Endothelial cell (in vitro differentiated cells): ENCODE measurements around a stretch of chr16.

DNA sequence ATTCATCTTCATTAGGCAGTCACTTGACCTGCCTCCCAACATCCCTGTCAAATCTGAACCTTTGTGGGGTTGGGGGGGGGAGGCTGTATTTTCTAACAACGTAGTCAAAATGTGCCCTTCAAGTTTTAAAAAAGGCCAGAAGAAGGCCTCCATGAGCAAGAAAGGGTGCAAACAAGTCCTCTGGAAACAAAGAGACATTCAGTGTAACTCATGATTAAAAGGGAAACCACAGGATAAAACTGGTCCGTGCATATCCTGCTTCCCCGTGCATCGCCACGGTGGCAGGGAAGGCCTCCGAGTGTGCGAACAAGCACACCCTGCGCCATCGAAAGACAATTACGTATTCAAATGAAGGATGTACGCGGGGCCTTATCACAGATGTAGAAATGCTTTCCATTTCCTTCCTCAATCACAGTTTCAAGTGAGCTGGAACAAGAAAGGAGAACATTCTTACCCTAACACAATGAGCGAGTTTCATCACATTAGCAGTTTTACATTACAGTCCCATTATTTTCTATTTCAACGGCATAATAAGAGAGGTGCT is 48.4 kb downstream of the TOX3 start:
- PRO-cap = bidirectional peak, plus-strand start at position 482 of the sequence, minus-strand start at position 280 of the sequence

DNA sequence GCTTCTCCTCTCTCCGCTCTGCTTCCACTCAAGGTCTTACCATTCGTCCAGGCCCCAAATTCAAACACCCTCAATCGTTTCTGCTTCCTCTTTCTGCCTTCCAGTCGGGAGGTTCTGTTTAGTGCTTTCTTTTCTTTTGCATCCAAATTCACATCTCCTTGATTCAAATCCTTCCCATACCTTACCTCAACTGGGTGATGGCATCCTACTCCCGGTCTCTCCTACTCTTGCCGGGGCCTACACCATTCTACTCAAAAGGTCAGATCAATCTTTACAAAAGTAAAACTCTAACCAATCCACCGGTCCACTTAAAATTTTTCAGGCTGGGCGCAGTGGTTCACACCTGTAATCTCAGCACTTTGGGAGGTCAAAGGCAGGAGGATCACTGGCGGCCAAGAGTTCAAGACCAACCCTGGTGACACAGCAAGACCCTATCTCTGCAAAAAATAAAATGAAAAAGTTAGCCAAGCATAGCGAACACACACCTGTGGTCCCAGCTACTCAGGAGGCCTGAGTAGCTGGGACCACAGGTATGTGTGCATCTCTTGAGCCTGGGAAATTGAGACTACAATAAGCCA is 7.1 kb downstream of the TOX3 start:
- PRO-cap = no peak

GRCh38 chr16:52573536-52574240 is 26.7 kb upstream of the TOX3 start:
- PRO-cap = no peak

DNA sequence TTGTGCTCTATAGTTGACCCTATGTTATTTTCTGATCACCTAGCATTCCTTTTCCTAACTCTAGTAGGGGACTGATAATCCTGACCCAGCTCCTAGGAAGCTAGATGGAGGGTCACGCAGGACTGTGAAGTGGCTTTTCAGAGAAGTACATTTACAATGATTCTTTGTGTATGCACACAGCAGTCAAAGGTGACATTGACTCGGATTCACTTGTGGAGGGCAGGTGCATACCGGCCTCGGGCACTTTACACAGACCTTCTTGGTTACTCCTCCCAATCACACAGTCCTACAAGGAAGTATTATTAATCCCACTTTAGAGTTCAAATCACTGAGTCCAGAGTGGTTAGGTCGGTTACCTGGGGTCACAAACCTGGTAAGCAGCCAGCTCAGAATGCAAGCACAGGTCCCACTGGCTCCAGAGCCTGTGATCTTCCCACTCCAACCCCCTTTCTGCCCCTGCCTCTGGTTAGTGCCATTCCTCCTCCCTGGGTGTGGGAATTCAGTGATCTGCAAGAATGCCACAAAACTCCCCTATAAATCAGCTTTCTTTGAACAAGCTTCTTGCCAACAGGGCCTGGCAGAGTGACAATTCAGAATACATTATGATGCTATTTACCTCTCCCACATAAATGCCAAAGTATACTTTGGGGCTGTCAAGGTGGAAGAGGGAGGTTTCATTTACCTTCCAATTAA is 7.1 kb downstream of the CHD9NB start:
- PRO-cap = no peak

DNA sequence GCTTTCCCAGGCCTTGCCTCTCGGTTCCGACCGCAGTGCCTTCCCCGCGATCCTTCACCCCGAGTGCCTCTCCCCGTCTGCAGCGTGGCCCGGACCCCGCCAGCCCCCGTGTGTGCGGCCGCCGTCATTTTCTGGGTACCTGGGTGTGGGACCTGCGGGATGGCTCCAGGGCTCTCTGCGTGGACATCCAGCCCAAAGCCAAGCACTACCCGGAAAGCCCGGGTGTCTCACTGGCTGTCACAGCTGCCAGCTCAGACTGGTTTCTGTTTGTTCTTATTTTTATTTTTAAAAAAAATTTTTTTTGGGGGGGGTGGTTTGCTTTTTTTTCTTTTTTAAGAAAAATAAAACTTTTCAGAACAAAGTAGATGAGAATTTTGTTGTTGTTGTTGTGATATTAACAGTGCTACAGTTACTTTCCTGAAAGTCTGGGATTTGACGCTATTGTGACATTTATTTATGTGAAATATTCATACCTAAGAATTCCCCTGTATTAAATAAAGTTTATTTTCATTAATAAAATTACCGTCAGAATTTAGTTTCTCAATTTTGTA is 77.1 kb downstream of the CHD9 start:
- PRO-cap = no peak

DNA sequence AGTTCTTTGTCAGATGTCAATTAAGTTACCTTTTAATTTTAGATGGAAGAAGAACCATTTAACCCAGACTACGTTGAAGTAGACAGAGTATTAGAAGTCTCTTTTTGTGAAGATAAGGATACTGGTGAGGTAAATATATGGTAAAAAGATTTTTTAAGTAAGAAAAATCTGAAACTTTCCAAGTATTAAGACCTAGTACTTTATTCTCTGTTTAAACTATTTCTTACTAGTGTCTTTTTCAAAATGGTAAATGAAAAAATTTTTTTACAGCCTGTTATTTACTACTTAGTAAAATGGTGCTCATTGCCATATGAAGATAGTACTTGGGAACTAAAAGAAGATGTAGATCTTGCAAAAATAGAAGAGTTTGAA is 176.6 kb downstream of the CHD9 start:
- PRO-cap = no peak

DNA sequence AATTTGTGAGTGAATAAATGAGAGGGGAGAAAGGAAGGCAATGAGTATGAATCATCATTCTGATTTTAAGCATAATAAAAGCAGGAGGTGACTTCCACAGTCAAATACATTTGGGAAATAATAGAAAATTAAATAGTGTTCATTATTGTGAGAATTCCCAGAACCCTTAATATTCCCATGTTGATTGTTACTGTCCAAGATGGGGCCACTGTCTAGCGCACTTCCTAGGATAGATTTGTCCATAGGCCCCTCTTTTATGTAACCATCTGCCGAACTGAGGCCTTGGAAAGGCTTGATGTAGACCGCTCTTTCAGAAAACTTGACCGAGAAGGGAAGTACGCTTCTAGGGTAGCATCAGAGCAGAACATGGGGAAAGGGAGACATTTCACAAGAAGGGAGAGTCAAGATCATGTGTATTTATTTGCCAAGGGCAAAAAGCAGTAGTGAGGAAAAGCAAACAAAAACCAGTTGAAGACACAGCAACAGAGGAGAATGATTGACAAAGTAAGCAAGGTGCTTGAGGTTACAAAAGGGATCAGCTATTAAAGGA is 288.7 kb downstream of the IRX3 start:
- PRO-cap = no peak

- PRO-cap = no peak
These were observed 111.2 kb downstream of the IRX3 start for GRCh38 chr16:54175154-54175942.

DNA sequence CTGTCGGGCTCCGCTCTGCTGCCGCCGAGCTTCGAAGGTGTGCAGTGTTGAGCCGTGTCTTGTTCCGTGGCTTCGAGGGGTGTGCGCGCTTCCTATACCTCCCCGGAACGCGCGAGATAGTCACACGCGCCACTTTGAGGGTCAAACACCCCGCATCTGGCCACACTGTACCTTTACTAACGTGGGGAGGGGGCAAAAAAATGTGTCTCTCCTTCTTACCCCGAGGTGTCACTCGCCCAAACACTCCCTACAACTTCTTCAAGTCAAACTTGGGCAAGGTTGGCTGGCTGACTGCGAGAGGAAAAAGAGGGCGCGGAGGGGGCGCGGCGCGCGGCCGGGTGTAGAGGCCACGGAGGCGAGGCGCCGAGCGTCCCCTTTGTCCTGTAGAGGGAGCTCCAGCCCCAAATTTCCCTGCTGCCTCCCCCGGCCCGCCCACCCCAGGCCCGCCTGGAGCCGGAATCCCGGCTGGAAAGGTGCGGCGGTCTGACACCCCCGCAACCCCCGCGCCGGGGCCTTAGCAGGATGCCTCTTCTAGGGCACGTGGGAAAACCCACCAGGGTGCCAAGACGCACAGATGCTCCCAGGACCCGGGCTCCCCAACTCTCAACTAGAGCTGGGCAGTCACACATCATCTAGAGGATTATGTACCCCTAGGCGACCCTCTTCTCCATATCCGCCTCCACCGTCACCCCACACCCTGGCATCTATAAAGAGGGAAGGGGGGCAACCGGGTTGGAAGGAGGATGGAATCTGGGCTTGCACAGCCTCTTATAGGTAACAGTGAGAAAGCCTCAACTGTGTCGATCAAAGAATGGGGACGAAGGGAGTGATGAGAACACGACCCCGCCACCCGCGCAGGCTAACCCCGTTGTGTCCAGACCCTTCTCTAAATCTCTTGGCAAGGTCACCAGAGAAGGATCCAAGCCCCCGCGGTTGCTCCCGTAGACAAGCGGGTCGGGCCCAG is 4.2 kb downstream of the IRX3 start:
- PRO-cap = no peak

GRCh38 chr16:54283028-54283636 is 3.5 kb downstream of the IRX3 start:
- PRO-cap = no peak

GRCh38 chr16:54287384-54288256 is 1.0 kb upstream of the IRX3 start:
- PRO-cap = bidirectional peak, plus-strand start at chr16:54287989, minus-strand start at chr16:54287868; unidirectional peak, minus-strand start at chr16:54288070

DNA sequence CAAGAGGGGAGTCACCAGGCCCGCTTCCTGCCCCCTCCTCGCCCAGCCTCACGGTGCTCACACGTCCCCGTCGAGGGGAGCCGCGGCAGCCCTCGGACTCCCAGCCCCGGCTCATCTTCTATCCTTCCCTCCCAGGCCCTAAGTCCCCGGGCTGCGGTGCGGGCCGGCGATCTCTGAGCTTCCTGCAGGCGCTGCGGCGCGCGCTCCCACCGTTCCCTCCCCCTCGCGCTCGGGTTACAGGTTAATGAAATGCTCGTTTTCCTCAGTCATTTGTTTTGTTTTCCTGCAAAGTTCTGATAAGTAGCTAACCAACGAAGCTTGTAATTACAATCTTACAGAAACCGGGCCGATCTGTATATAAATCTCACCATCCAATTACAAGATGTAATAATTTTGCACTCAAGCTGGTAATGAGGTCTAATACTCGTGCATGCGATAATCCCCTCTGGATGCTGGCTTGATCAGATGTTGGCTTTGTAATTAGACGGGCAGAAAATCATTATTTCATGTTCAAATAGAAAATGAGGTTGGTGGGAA is 3.0 kb upstream of the IRX3 start:
- PRO-cap = no peak

- PRO-cap = no peak
These were observed 84.1 kb upstream of the IRX3 start for GRCh38 chr16:54370682-54371079.

- PRO-cap = no peak
These were observed 115.8 kb upstream of the IRX3 start for GRCh38 chr16:54402472-54402671.

GRCh38 chr16:54927738-54927915 is 3.0 kb upstream of the IRX5 start:
- PRO-cap = no peak

- PRO-cap = no peak
These were observed 1.8 kb downstream of the IRX5 start for GRCh38 chr16:54932237-54933022.

DNA sequence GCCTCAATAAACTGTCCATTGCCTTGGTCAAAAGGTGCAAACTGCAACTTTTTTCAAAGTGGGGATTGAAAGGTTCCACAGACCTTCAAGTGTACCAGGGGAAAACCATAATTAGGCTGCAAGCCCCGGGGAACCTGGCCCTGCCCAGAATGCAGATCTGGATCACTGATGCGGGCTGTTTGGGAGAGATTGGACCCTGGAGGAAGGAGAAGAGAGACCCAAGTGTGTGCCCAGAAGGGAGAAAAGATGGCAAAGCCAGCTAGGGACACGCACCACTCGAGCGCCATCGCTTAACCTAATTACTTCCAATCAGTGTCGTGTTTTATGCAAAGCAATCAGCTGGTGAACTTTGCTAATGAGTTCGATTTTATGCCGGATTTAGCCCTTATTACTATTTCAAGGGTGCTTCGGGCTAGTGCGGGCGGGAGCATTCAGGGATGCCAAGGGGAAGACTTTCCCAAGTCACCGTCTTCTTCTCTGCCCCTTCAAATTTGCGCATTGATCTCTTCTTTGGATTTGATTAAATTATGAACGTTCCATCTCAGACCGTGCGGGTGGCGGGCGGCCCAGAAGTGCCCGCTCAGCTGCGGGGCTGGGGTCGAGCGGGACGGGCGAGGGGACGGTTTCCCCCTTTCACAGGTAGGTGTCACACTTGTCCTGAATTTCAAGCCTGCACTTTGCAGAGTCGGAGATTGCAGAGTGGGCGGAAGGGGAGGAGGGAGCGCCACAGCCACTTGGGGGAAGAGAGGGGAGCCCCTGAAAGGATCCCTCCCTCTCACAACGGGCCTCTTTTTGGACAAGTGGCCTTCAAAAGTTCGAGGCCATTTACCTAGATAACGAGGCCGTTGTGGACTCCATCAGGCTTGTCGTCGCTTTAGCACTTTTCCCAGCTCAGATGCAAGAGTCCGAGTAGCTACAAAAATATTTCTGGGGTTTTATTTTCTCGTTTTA is 4.1 kb downstream of the IRX5 start:
- PRO-cap = no peak

GRCh38 chr16:54936468-54937064 is 5.9 kb downstream of the IRX5 start:
- PRO-cap = no peak

- PRO-cap = no peak
These were observed 82.1 kb downstream of the IRX5 start for GRCh38 chr16:55012812-55013158.

GRCh38 chr16:55391548-55391984 is 67.6 kb downstream of the IRX6 start:
- PRO-cap = no peak